Esophagus squamous epithelium (tissue), 4 donors: ENCODE results near the genes BTBD3, NDUFAF5 and RRBP1.

- PRO-cap: no peak
- RAMPAGE, long total RNA, 4 experiments: no peak in any of the 4 experiments
Observed at GRCh38 chr20:9538176-9538731, 23.9 kb downstream of the LAMP5 start.

DNA sequence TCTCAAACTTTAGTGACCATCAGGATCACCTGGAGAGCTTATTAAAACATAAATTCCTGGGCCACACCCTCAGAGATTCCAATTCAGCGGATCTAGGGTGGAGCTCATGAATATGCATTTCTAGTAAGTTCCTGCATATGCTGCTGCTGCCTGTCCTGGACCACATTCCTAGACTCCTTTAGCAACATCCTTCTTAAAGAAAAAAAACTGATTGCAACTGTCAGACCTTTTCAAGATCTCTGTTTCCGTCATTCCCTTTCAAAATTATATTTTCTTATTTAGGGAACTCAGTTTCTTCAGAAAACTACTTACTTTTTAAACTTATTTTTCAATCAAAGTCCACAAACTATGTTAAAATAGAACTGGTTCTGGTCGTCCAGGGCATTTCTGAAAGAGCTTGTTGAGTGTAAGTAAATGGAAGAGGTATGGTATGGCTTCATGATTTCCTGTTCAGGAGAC lies 31.3 kb downstream of the SNAP25 start:
- PRO-cap: no peak
- RAMPAGE, long total RNA, 4 experiments: no peak in any of the 4 experiments

- PRO-cap: bidirectional peak, plus-strand start at chr20:10652931, minus-strand start at chr20:10652935
- RAMPAGE, long total RNA, 4 experiments: no peak in any of the 4 experiments
Observed at GRCh38 chr20:10652773-10653262, 21.0 kb downstream of the JAG1 start.

DNA sequence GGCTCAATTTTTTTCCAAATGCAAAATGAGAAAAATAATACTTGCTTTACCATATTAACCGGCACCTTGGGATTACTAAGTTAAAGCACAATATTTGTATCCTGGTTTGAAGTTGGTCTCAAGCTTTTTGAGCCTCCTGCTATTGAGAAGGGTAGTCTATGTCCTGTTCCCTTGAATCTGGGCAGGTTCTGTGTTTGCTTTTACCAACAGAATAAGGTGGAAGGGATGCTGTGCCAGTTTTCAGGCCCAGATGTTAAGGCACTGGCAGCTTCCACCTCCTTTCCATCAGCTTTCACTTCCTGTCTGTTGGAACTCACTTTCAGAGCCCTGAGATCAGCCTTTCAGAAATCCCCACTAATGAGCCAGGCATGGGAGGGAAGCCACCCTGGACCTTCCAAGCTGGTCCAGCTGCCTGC lies 555.7 kb upstream of the JAG1 start:
- PRO-cap: no peak
- RAMPAGE, long total RNA, 4 experiments: no peak in any of the 4 experiments

GRCh38 chr20:11917485-11918222 lies at the start of gene BTBD3:
TSS of gene BTBD3 (plus strand) at chr20:11917893.
- PRO-cap: bidirectional peak, plus-strand start at chr20:11917896, minus-strand start at chr20:11917752
- RAMPAGE, long total RNA, 4 experiments: no peak in any of the 4 experiments

DNA sequence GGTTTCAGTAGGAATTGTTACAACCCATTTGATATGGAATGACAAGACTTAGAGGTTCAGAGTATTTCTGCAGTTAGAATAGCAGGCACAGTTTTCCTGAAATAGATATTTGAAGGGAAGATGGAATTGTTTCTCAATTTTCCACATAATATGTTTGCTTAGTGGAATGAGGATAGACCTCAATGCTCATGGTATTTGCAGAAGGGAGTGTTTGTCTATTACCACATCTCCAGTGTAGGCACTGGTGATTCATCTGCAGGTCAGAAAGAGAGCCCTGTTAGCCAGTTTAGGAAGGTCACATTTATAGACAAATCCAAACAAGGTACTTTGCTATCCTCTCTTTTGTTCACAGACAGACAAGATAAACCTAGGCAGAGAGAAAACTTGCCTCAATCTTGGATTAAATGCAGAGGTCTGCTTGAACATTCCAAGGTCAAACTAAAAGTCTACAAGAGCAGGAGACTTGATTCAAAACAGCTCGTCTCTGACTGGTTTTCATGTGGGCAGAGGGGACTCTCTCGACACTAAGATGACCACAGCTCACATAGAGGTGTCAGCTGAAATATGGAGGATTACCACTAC lies 22.8 kb downstream of the ISM1 start:
- PRO-cap: no peak
- RAMPAGE, long total RNA, 4 experiments: no peak in any of the 4 experiments

DNA sequence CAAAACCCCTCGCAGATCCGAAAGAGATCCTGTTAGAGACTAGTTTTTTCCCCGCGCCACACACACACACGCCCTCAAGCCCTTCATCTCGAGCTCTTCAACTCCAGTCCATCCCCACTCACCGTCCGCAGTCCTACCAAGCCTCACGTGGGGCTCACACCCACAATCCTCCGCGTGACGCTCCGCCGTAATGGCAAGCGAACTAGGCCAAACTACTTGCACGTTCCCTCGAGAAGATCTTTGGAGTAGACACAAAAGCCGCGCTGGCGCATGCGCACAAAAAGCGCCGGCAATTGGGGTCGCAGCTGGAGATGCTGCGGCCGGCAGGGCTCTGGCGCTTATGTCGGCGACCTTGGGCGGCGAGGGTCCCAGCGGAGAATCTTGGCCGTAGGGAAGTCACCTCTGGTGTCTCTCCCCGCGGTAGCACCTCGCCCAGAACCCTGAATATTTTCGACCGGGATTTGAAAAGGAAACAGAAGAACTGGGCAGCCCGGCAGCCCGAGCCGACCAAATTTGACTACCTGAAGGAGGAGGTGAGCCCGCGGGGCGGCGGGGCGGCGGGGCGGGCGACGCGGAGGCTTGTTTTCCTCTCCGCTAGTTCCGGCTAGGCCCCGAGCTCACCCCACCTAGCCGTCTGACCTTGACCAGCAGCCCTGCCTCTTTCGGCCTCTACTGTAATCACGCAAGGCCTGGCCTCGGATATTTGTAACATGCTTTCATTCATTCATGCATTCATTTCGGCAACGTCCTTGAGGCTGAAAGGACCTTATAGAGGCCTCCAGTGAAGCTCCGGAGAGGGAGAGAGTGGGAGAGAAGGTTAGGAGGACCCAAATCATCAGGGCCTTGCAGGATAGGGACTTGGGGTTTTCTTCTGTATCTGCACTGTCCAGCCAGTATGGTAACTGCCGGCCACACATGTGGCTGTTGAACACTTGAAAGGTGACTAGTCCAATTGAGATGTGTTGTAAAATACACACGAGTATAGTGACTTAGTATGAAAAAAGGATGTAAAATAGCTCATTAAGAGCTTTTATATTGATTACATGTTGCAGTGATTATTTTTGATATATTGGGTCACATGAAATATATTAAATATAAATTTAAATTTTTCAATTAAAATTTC lies at the start of gene NDUFAF5:
Gene NDUFAF5, plus strand, starts transcription at position 271 of the 1,123 bp plus-strand sequence.
- PRO-cap: bidirectional peak, plus-strand start at position 292 of the sequence, minus-strand start at position 135 of the sequence
- RAMPAGE, long total RNA, 4 experiments: start-site peak on the plus strand in 4 of 4 experiments, centred at positions 285 to 291 of the sequence, 148 to 448 reads per replicate; start-site peak on the minus strand in 4 of 4 experiments, centred at positions 144 to 151 of the sequence, 68 to 494 reads per replicate

GRCh38 chr20:16475307-16475722 lies 97.9 kb downstream of the KIF16B start:
- PRO-cap: no peak
- RAMPAGE, long total RNA, 4 experiments: no peak in any of the 4 experiments

DNA sequence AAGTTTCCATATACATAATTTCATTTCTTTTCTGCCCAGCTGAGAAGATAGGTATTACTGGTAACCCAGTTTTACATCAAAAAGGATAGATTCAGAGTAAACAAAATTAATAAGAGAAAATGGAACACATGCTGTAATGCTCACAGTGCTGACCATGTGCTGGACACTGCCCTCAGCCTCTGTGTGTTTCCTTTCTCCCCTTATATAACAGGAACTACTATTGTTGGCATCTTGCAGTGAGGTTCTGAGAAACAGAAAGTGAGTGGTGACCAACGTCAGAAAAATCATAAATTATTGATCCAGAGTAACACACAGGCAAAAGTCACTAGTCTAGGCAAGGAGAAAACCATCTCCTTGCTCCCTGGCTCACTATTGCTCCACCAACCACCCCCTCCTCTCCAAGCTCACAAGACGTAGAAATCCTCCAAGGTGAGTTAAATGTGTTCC lies 89.8 kb downstream of the KIF16B start:
- PRO-cap: no peak
- RAMPAGE, long total RNA, 4 experiments: no peak in any of the 4 experiments

- PRO-cap: no peak
- RAMPAGE, long total RNA, 4 experiments: no peak in any of the 4 experiments
Observed at GRCh38 chr20:16536974-16537478, 36.2 kb downstream of the KIF16B start.

- PRO-cap: no peak
- RAMPAGE, long total RNA, 4 experiments: no peak in any of the 4 experiments
Observed at GRCh38 chr20:16717646-16717845, 12.3 kb upstream of the SNRPB2 start.

DNA sequence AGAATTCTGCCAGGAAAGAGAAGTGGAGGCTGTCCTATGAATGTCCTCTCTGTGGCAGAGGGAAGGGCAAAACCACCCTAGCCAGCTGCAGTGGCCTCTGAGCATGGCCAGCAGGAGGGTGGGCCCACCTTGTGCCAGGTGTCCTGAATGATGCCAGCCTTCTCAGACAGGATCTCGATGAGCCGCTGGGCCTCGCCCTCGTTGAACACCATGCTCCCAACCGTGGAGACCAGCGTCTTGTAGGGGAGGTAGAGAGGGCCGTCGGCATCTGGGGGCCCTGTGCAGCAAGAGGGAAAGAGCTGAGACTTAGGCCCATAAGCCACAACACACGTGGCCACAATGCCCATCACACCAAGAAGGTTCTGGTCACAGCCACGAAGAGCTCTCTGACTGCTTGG lies 39.2 kb downstream of the RRBP1 start:
- PRO-cap: no peak
- RAMPAGE, long total RNA, 4 experiments: no peak in any of the 4 experiments

DNA sequence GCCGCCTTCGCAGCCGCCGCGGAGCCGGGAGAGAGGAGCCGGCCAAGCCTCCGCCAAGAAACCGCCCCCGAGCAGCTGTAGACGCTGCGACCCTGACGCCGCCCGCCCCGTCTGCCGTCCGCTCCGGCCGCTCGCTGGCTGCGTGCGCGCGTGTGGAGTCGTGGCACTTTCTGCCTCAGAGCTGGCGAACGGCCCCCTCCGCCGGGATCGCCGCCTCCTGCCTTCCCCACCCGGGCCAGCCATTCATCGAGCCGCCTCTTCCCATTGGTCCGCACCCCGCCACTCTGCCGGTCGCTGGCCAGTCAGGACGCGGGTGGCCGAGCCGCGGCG lies at the start of gene RRBP1:
Gene RRBP1, minus strand, starts transcription at position 172 of the 330 bp plus-strand sequence.
- PRO-cap: bidirectional peak, plus-strand start outside the sequence, minus-strand start at position 172 of the sequence
- RAMPAGE, long total RNA, 4 experiments: start-site peak on the minus strand in 4 of 4 experiments, centred at positions 137 to 160 of the sequence, 491 to 1,086 reads per replicate

DNA sequence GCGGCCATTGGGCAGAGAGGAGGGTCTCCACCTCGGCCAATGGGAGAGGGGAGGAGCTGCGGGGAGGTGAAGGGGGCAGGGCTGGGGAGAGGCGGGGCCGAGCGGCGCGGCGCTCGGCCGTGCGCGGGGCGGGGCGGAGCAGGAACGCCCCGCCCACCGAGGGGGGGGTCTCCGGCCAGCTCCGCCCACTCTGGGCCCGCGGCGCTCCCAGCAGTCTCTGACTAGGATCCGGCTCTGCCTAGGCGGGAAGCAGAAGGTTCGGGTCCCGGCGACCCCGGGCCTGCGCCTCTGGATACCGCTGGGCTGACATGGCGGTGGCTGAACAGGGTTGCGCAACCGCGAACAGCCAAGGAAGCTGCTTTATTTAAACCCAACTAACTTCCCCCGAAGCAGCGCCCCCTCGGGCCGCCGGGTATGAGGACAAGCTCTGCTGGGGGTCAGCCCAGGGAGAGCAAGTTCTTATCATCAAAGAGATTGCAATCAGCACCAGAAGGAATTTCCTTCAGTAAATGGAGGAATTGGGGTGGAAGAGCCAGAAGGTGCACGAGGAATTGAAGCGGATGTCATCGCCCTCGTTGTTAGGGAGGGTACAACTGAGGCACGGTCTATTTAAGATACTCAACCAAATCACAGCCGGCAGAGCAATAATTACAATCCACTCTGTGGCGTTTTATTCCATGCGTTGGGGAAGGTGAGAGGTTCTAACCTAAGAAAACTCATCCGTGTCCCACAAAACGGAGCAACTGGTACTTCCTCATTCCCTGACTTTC lies 544 bp upstream of the RRBP1 start:
- PRO-cap: bidirectional peak, plus-strand start at position 252 of the sequence, minus-strand start outside the sequence
- RAMPAGE, long total RNA, 4 experiments: no peak in any of the 4 experiments

DNA sequence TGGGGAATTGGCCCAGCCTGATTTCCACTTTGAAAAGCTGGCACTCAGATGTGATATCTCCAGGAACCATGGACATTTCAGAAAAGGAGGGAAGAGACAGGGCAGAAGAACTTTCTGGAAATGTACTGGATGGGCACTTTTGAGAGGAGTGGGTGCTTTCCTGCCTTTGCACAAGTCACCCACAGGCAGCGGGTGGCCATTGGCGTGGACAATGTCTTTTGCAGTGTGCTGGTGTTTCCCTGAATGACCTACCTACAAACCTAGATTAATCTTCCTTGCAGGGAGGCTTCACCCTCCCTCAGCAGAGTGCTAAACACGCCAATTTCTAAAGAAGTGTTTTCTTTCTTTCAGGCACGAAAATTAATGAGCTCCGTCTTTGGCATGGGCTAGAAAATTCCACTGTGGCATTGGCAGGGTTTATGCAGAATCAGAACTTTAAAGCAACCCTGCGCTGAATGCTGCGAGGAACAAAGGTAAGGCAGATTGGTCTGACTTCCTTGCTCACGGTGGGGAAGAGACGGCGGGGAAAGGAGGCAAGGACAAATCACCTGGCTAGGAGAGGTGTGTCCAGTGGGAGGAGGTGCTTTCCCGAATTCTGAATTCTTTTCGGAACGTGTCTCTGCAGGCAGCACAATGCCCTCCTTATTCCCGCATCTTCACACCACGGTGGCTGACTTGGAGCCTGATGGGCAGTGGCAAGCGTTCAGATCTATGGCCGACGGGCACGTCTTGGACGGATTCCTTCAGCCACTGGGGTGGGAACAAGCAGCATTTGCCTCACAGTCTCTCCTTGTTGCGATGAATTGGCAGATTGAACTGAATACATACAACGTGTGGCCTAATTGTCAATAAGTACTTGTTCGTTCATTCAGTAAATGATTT lies 6.3 kb upstream of the BANF2 start:
- PRO-cap: no peak
- RAMPAGE, long total RNA, 4 experiments: no peak in any of the 4 experiments

- PRO-cap: no peak
- RAMPAGE, long total RNA, 4 experiments: no peak in any of the 4 experiments
Observed at GRCh38 chr20:17749858-17750489, 50.2 kb downstream of the BANF2 start.

DNA sequence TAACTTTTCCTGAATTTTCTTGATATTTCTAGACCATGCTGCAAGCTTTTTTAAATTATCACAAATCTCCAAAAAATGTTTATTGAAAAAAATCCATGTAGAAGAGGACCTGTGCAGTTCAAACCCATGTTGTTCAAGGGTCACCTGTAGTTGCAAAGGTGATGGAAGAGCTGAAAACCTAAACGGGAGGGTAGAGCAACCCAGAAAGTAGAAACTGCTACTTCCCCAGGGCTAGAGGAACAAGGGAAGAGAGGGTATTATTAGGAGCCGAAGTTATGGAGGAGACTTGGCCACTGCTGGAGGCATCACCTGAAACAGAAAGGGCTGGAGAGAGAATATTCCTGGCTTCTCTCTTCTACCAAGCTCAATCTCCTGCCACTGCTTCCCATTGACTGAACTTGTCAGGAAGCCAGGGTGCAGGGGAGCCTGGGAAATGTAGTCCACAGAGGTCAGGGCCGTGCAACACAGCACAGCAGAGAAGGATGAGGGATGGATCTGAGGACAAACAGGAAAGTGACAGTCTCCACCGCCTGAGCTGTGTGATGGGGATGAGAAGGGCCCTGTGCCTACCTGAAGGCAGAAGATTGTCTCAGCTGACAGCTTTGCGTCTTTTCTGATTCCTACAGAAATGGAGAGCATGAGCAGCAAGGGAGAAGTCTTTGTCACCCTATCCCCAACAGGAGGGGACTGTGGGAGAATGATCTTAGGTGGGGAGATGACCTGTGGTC lies 114.4 kb downstream of the SNX5 start:
- PRO-cap: no peak
- RAMPAGE, long total RNA, 4 experiments: no peak in any of the 4 experiments

GRCh38 chr20:17863520-17864080 lies 105.0 kb downstream of the SNX5 start:
- PRO-cap: no peak
- RAMPAGE, long total RNA, 4 experiments: no peak in any of the 4 experiments

DNA sequence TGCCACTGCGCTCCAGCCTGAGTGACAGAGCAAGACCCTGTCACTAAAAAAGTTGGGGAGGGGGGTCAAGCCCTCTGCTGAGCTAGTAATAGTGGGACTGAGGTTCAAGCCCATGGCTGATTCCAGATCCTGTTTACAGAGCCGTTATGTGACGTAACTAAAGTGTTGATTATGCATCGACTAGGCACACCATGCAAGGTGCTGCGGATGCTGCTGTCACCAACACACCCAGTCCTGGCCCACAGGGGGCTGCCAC lies 95.2 kb downstream of the SNX5 start:
- PRO-cap: no peak
- RAMPAGE, long total RNA, 4 experiments: no peak in any of the 4 experiments

DNA sequence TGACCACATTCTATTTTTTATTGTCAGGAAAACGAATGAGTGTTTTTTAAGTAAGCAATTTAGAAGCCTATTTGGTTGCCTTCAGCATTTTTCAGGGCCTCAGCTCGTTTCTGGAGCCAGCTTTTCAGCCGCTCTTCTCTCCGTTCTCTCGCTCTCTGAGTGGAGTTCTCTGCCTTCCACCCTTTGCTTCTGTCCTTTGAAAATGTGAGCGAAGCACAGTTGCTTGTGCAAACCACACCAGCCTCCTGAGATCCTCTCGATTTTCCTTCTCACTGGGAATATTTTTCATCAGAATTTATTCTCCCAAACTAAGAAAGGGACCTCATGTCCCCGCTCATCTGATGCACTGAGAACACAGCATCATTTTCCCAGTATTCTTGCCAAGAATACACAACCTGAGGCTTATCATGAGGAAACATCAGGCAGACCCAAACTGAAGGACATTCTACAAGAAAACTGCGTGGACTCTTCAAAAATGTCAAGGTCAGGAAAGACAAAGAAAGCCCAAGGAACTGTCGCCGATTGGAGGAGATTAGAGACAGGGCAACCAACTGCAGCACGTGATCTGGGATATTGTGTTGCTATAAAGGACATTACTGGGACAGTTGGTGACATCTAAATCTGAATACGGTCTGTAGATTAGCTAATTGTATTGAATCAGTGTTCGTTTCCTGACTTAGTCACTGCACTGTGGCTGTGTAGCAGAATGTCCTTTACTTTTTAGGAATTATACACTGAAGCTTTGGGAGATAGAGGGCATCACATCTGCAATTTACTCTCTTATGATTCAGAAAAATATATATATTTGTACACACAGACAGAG lies 72.4 kb downstream of the SNX5 start:
- PRO-cap: unidirectional peak, minus-strand start at position 150 of the sequence
- RAMPAGE, long total RNA, 4 experiments: no peak in any of the 4 experiments